ENCODE data around the gene NLGN4X.

DNA sequence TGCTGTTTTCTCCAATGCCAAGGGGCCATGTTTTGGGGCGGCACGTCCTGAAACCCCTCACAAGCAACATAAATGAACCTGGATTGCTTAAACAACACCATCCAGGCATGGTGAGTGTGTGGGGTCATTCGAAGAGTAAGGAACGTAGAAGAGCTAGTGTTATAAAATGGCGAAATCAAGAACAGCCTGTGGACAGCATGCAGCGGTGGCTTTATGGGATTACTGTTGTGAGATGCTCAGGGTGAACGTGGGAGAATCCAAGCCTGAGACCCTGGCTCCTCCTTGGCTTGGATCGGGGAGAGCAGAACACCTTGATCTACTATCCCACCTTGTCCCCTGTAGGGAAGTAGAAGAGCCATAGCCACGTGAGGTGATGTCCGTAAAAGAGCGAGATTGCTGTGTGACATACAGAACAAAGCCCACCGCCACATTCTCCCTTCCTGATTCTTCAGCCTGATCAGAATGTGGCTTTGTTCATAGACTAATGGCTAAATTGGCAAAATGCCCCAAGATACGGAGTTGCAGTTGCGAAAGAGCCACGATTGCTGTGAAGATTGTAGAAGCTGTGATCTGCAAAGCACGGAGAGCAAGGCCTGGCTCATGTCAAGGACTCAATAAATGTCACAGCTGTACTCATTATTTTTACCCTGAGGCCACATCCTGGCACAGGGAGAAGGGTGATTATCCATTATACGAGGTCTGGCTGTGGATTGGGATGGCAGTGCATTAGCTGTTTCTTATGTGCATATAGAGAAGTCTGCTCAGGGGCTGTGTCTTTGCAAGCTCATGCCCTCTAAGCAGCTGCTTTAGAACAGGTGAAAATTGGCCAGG is 34.4 kb downstream of the ARSD start:
- PRO-cap, result no peak
- RAMPAGE, long total RNA, 4 experiments, result no peak in any of the 4 experiments

- PRO-cap, result no peak
- RAMPAGE, long total RNA, 4 experiments, result no peak in any of the 4 experiments
Observed at GRCh38 chrX:3518802-3519282, 172.4 kb upstream of the MXRA5 start.

GRCh38 chrX:5810005-5810280 is 418.7 kb downstream of the NLGN4X start:
- PRO-cap, result no peak
- RAMPAGE, long total RNA, 4 experiments, result no peak in any of the 4 experiments

GRCh38 chrX:6225900-6226591 is 2.6 kb downstream of the NLGN4X start:
- PRO-cap, result no peak
- RAMPAGE, long total RNA, 4 experiments, result no peak in any of the 4 experiments

DNA sequence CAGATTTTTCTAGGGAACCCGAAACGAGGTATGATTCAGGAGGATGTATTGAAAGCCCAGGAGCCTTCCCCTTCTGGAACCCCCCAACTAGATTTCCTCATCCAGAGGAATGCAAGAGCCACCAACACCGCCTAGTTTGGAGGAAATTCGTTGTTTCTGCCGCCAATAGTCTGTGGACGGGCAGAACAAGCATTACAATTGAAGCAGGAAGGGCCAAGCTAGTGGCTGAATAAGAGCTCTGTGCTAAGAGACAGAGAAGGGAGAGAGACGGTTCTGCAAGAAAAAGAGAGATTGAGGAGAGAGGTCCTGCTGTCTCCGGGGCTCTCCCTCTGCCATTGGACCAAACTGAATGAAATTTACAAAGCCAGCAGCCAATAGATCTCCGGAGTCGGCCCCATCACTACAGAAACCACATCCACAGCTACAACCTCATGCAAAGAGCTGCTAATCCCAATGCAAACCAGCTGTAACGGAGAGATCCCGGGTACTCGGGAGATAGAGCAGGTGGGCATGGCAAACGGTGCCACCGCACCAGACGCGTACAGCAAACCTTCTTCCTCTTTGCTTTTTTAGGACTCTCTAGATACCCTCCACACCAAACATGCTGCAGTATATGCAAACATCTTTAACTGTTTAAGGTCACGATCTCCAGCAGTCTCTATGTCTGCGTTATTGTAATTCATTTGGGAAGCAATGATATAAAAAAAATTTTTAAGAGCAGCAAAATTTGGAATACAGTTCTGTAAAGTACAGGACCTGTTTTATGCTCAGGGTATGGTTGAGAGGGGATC is at the start of gene NLGN4X:
TSS of gene NLGN4X (minus strand) at position 277 of the 791 bp plus-strand sequence.
- PRO-cap, result no peak
- RAMPAGE, long total RNA, 4 experiments, result no peak in any of the 4 experiments

DNA sequence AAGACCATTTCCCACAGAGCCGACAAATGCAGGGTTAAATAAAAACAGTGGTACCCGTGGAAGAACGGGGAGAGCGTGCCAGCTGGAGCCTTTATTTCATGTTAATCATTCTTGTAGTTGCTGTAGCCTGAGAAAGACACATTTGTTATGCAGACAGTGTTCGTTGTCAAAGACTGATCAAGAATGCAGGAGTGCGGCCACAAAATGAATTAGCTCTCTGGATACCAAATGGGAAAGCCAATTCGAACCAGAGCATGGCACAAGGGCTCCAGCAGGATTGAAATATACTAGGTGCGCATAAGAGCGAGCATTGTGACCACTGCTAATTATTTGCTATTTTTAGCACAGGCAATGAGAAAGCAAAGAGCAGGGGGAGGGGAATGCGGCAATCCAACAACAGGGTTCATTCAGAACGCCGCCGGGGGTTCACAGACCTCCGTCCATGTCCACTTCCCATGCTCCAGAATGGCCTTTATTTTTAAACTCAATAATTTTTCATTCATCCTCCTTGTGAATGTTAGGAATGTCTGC is 243.9 kb upstream of the VCX3A start:
- PRO-cap, result no peak
- RAMPAGE, long total RNA, 4 experiments, result no peak in any of the 4 experiments

DNA sequence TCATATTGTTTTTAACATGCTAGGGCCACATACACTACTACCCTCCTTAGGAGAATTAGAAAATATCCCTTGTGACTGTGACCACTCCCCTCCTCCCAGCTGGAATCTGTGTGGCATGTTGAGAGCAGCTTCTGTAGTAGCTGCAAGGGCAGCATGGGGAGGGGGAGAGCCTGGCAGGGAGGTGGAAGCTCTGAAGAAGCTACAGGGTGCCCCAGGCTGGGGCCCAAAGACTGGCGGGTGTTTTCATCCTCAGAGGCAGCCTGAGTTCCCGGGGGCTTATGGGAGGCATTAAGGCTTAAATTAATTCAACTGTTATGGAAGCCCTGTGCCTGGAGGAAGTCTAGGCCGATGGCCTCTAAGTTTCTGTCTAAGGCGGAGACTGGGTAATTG is 37.6 kb upstream of the STS start:
- PRO-cap, result no peak
- RAMPAGE, long total RNA, 4 experiments, result no peak in any of the 4 experiments

DNA sequence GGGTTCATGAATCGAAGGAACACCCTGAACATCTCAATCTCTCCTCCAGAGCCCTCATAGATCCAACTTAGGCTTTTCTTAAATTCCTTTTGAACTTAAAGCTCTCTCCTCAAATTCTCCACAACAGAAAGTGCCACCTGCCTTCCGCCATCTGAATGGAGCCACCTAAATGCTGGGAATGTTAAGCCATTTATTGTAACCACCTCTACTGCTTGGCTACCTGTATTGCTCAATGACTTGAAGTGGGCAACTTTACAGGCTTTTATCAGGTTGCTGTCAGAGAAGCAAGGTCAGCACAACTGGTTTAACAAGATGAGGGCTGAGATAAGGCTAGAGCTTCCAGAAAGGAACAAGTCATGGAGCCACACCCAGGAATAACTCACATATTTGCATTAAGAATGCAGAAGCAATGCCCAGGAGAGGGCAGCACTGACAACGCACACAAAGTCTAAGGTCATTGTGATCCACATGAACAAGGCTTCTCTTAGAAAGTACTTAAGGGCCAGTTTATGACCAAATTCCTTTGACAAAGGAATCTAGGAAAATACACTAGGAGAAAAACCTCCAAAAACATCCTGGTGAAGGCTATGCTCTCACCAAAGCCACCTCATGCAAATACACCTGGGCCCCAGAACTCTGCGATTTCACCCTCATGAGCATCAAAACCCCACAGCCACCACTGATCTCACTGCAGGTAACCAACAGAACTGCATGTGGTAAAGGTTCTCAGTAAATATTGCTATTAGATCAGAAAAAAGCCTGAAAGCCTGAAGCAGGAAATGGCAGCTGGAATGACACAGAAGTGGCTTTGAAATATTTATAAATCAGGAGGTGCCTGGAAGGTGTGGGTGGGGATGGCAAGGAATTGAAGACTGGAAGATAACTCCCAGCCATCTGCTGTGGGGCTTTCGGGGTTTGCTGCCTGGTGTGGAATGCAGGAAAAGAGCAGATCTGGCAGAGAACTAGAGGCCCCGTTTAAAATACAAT is 15.0 kb upstream of the STS start:
- PRO-cap, result no peak
- RAMPAGE, long total RNA, 4 experiments, result no peak in any of the 4 experiments

GRCh38 chrX:7218998-7219864 is 71.3 kb upstream of the PUDP start:
- PRO-cap, result no peak
- RAMPAGE, long total RNA, 4 experiments, result no peak in any of the 4 experiments

DNA sequence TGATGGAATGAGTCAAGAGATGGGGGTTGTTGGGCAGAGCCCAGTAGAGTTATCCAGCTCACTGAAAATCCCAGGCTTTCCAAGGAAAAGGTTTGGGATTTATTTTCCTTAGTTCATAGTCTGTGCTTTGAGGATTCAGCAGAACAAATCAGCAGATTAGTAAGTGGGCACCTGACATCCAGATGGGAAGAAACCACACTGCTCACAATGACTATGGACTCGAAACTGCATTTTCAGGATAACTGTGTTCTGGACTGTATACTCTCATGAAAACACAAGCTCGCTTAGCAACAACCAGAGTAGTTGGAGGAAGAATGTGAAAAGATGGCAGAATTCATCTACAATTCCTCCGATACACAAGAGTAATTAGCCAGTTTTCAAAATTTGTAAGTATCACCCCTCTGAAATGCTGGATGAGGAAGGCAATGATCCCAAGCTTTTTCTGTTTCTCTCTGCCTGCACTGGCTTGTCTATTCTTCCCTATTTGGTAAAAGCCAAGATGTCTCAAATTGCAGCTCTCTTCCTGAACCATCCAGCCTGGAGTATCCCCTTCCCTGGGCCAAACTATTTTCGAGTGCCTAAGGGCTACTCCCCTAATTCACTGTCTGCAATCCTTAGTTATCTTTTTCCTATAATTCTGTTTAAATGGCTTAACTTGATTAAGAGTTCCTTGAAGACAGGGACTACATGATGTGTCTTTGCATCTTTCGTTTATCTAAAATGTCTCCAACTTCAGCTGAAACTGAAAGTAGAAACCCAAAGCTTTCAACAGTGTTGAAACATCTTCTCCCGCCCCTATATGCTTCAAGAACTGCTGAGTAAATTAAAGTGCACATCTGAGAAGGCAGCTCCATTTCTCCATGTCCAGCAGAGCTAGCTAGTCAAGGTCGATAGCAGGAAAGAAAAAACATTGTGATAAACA is 186.0 kb upstream of the TBL1X start:
- PRO-cap, result no peak
- RAMPAGE, long total RNA, 4 experiments, result no peak in any of the 4 experiments

- PRO-cap, result no peak
- RAMPAGE, long total RNA, 4 experiments, result no peak in any of the 4 experiments
Observed at GRCh38 chrX:9471482-9471953, 6.7 kb downstream of the TBL1X start.

GRCh38 chrX:9560319-9560781 is 95.5 kb downstream of the TBL1X start:
- PRO-cap, result no peak
- RAMPAGE, long total RNA, 4 experiments, result no peak in any of the 4 experiments

DNA sequence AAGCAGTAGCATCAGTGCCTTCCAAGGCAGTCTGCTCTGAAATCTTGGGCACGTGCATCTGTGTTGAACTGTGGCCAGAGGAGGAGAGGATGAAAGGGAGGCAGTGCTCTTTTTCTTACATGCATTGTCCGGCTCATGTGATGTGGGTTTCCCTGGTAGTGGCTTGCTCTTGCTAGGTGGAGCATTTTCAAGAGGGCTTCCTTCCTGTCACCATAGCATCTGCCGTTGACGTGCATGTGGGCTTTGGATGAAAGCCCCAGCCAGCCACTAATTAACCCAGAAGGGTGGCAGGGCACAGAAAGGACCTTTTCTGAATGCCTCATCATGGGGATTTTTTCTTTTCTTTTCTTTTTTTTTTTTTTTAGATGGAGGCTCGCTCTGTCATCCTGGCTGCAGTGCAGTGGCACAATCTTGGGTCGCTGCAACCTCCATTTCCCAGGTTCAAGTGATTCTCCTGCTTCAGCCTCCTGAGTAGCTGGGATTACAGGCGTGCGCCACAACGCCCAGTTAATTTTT is 121.3 kb downstream of the GPR143 start:
- PRO-cap, result no peak
- RAMPAGE, long total RNA, 4 experiments, result no peak in any of the 4 experiments

GRCh38 chrX:9878599-9879020 is 88.5 kb upstream of the CLDN34 start:
- PRO-cap, result no peak
- RAMPAGE, long total RNA, 4 experiments, result no peak in any of the 4 experiments

GRCh38 chrX:10012113-10012581 is 45.0 kb downstream of the CLDN34 start:
- PRO-cap, result no peak
- RAMPAGE, long total RNA, 4 experiments, result no peak in any of the 4 experiments

GRCh38 chrX:10017647-10018398 is 50.7 kb downstream of the CLDN34 start:
- PRO-cap, result no peak
- RAMPAGE, long total RNA, 4 experiments, result no peak in any of the 4 experiments

DNA sequence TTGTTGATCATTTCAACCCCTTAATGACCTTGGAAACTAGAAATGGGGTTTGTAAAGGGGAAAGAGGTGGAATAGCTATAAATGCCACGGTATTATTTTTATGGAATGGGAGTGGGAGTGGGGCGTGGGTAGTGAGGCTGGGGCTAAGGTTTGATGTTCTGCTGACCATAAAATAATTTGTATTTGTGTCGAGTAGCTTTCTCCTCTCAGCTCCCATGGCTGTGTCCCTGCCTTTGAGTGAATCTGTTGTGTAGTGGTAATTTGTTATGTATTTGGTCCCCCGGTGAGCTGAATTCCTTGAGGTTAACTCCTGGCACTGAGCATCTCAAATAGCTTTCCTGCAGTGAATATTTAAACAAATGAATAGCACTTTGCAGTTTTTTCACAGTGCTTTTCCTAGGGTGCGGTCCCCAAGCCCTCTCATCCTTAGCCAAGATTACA is 74.1 kb downstream of the CLDN34 start:
- PRO-cap, result no peak
- RAMPAGE, long total RNA, 4 experiments, result no peak in any of the 4 experiments

DNA sequence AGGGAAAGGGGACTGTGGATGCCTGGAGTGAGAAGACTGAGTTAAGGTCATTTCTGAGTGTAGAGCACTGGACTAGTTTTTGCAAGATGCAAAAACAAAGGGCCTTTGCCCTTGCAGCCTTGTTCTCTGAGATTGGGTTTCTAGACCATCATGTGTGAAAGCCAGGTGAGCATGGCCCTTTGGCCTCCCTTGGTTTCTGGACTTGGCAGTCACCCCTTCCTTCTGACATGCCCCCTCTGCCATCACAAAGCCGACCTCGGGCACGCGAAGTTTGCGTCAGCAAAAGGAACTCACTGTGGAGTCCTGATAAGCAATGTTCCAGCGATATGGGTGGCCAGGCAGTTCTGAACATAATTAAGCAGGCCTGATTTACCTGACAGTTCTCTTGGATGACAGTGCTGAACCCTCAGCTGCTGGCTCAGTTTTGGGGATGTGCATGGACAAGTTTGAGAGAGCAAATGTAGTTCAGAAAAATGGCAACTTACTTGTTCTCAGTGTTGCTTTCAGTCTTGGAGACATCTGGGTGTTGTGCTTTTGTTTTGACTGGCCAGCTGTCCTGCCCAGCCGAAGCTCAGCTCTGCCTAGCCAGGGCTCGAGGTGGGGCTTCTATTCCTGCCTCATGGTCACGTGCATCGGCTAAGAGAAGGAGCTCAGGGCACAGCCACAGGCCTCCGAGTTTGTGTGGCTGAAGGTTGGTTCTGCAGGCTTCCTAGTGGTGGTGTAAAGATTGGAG is 78.2 kb downstream of the CLDN34 start:
- PRO-cap, result no peak
- RAMPAGE, long total RNA, 4 experiments, result no peak in any of the 4 experiments

- PRO-cap, result no peak
- RAMPAGE, long total RNA, 4 experiments, result no peak in any of the 4 experiments
Observed at GRCh38 chrX:10098098-10098803, 58.5 kb upstream of the CLCN4 start.

DNA sequence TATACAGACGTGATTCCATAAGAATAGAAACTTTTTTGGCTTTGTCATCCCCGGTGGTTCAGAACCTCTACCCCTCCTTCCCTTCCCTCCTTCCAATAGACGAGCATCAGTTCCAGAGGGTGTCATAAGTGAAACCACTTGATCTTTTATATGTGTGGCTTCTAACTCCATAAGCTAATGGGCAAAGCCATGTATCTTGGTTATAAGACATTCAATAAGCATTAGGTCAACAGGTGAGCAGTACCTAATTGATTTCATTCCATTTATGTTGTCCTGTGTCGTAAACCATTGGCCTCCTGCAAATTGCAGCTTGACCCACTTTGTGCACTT is 58.0 kb upstream of the CLCN4 start:
- PRO-cap, result no peak
- RAMPAGE, long total RNA, 4 experiments, result no peak in any of the 4 experiments

Data from sigmoid colon (tissue), 4 donors.